CD14-positive monocyte (primary cell): ENCODE data around the gene MYBBP1A.

- CAGE, long polyA plus RNA: start-site peak on the plus strand at chr17:3914492-3914590, 33 and 39 reads in 2 replicates
Observed at GRCh38 chr17:3913881-3914940, 2.1 kb downstream of the P2RX1 start.

DNA sequence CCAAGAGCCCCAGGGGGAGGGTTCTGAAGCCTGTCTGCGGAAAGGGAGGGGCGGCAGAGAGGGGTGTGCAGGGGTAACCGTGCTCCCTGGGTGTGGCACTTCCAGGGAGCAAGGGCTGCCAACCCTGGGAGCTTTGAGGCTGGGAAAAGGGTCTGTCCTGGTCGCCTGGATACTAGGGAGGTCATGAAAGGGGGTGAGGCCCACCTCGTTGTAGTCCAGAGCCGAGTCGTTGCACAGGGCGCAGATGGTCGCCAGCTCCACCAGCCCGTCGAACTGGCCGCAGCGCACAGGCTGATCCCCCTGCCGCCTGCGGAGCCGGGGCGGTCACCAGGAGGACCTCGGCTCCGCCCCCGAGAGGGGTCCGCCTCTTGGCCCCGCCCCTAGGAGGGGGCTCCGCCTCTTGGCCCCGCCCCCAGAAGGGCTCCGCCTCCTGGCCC lies 19.7 kb downstream of the ATP2A3 start:
- CAGE, long polyA plus RNA: no peak

GRCh38 chr17:3965047-3965879 lies 1.0 kb upstream of the ATP2A3 start:
- CAGE, long polyA plus RNA: no peak

DNA sequence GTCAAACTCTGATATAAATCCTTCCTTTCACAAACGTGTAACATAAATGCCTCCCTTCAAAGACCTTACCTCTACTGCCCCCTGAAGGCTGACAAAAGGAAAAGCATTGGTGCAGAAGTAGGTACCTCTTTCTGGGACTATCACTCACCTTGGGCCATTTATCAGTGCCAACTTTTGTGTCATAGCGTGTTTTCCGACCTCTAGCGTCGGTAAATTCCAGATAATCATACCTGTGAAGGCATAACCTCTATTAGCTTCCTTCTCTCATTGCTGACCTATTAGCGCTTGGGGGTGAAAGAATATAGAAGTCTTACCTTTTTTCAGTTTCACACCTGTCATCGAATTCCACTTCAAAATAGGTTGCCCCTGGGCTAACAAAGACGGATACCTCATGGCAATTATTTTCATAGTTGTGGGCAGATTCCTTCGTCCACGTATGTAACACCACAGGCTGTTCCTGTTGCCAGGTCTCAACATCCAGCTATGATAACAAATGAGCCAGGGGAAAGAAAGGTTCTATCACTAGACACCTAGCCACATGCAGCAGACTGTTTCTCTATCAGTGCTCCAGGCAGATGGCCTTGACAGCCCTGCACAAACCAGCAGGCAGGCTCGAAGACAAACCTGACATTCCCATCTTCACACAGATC lies 67.8 kb downstream of the ZZEF1 start:
- CAGE, long polyA plus RNA: no peak

DNA sequence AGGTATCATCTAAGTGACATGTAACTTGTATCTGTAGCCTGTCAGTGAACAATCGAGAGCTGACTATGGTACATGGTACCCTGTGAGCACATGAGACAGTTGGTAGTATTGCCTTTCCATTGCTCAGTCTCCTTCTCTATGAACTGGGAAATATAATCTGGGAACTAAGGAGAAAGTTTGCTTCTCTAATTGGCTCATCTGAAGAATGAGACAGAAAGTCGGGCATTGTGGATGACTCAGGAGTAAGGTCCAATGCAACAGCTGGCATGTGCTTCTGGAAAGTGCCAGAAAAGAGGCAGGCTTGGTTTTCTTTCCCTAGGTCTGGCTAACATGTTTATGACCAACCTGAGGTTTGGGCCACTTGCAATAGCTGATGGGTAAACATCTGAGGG lies 51.9 kb downstream of the ZZEF1 start:
- CAGE, long polyA plus RNA: no peak

DNA sequence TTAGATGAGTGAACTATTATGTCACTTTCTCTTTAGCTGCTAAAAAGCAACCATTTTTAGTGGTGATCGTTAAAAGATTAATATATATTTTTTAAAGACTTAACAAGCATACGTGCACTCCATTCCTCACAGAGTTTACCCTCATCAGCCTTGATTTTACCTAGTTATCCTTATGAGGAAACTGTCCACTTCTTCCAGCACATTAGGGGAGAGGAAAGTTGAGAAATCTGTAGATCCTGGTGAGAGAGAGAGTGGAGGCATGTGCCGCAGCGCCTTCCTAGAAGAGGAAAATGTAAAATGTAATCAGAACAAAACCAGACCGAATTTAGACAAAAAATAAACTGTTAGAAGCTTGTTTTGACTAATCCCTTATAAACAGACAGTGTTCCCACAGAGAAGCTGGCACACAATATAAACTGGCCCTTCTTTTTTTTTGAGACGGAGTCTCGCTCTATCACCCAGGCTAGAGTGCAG lies 37.3 kb downstream of the ZZEF1 start:
- CAGE, long polyA plus RNA: no peak

DNA sequence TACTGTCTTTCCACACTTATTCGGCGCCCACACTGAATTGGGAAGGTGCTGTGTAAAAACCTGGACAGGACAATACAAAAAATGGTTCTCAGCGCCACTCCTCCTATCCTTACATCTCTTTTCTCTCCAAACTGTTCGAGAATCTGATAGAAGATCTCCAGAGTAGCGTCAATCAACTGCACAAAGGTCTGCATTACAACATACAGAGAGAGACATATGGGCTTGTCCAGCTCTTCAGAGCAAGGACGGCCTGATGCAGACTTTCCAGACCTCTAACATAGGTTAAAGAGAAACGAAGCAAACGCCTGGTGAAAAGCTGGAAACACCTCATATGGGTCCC lies 753 bp downstream of the ZZEF1 start:
- CAGE, long polyA plus RNA: no peak

DNA sequence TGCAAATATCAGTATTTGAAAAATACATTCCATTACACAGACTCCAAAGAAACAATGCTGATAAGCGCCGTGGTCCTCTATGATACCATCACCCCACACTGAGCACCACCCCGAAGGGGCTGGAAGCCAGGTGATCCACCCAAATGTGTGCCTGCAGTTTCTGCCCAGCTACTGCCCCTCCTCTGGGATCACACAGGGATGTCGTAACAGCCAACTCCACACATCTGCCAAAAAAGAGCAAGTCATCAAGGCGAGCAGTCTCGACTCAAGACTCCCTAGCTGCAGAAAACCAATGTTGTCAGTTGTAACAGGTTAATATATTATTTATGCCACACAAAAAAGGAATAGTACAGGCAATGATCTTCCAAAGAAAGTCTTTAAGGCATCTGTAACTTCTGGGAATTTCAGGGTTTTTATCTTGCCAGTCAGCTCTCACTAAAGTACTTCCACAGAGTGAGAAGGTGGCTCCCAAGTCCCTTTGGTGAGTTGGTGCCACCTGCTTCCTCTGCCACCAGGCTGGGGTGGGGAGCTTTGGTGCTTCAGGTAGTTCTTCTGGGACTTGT lies 21.0 kb downstream of the CYB5D2 start:
- CAGE, long polyA plus RNA: no peak

DNA sequence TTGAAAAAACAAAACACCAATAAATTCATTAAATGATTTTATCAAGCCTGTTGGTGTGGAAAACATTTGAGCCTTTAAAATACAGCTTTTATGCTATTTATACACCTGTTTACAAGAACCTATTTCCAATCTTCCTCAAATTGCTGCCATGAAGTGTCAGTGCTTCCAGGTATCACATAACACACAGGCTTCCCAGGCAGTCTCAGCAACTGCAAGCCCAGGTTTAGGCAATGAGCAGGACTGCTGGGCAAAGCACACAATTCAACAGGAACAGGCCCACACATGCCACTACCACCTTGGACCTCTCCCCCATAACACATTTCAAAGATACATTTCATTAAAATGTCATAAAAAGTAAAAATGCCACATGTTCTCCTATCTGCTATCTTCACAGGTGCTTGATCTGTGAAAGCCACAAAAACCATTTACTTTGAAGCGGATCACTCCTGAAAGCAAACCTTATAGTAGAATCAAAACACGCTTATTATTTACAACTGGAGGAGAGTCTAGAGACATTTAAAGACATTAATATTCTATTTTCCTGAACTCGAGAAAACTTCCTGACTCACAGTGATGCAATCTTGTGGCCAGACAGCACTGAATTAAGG lies 31.6 kb downstream of the ANKFY1 start:
- CAGE, long polyA plus RNA: no peak

DNA sequence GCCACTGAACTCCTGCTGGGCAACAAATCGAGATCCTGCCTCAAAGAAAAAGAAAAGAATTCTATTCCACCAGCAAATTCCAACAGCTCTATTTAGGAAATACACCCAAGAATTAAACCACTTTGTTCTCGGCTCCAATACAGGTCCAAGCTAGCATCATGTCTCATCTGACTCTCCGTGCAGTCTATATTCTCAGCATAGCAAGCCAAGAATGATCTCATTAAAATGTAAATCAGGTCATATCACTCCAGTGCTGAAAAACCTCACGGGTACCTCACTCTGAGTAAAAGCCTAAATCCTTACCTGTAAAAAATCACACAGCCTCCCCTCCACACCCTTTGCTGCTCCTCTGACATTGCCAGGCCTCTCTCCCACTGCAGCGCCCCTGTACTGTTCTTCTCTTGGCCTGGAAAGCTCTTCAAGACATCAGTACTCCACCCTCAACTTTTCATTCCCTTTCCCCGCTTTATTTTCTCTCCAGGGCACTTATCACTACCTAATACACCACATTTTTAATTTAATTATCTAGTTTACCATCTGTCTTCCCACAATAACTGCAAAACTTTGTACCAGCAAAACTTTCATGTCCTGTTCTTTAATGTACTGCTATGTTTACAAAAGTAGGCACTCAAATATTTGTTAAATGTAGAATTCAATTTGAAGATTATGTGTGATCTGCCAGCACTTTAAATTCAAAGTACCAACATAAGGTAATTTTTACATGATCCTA lies 23.8 kb downstream of the UBE2G1 start:
- CAGE, long polyA plus RNA: start-site peak on the minus strand centred at position 316 of the sequence, 139 bp wide, 8 and 10 reads in 2 replicates

DNA sequence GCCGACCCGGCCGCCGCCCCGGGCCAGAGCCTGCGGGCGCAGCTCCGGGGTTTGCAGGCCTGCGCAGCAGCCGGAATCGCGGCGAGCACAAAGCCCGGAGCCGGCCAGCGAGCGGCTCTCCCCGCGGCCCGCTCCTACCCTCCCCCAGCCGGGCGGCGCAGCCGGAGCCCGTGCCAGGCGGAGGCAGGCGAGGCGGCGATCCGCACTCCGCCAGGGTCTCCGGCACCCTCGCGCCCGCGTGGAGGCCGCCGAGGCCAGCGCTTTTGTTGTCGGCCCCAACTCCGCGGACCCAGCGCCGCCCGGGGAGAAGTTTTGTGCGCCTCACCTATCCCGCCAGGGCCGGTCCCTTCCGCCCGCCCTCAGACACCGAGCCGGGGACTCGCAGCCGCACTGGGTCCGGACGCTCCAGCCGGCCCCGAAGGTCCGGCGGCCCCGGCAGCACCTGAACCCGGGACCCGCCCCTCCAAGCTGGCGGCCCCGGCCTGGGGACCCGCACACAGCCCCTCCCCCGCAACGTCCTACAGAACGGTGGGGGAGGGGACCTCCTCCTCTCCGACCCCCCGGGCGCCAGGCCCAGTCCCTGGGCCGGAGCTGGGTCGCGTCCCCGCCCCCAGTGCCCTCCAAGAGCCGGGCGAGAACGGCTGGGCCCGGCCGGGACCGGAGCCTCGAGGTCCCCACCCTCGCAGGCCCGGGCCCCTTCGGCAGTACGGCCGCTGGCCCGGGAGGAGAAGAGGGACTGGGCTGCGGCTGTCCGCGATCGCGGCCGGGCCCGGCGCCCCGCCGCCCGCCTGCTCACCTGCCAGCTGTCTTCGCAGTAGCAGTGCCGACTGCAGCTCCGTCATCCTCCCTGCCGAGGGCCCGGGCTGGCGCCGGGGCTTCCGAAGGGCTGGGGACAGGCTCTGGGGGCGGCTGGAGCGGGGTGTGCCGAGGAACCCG lies 732 bp downstream of the UBE2G1 start:
- CAGE, long polyA plus RNA: no peak

- CAGE, long polyA plus RNA: no peak
Observed at GRCh38 chr17:4479992-4480474, 18.6 kb upstream of the SPNS2 start.

DNA sequence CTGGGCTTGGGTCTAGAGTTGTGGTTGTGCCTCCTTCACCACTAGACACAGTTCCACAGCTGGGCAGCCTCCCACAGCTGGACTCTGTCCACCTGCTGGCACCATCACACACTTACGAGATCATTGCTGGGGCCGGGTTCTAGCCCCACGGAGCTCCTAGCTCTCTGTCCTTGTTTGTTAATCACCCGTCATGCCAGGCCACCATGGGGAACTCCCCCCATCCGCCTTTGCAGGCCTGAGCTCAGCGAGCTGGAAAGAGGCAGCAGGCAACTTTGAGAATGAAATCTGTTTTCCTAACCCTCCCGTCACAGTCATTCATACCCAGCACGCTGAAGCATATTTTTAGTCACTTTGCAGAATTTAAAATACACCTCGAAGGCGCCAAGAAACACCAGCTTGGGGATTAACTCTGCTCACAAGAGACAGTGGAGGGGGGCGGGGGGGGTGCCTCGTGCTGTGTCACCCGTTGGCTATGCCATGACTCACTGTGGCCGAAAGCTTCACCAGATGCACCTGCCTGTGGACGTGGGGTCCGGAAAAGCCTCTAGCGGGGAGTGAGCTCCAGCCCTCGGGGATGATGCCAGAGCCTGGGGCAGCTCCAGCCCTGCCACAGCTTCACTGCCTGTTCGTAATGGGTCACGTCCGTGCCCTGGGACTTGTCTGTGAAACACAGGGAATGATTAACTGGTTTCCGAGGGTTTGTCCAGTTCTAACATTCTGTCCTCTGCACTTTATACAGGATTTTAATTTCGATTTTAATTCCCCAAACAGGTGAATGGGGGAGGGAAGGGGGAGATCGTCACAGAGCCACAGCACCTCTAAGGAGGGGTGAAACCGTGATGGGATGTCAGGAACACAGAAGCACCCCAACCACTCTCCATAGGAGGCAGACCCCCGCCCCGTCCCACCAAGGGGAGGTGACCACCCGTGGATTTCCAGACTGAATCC lies 1.4 kb upstream of the SPNS2 start:
- CAGE, long polyA plus RNA: no peak

DNA sequence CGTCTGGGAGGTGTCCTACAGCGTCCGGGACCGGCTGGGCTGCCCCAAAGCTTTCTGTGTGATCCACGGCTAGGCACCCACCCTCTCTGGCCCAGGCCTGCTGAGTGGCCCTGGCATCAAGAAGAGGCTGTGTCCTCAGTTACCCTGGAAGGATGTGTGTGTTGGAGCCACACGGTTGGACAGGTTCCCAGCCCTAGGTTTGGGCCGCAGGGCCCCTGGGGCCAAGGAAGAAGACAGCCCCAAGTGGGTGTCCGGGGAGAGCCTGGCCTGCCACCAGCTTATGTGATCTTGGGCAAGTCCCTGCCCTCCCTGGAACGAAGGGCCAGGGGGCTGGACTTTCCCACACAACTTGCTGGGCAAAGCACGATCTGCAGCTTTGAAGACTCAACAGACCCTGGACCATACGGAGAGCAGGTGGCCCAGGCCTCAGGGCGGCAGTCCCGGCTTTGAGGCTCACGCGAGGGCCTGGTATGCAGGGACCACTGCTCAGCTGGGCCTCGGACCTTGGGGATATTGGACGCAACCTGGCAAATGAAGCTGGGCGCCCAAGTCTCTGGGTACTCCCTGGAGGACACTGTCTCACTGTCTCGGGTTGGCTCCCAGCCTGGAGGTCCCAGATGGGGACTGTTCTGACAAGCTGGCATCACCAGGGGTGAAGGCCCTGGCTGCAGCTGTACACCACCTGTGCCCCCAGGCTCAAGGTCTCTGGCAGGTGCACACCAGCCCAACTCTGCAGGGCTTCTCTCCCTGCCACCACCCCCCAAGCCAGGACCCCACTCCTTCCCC lies 17.5 kb downstream of the MYBBP1A start:
- CAGE, long polyA plus RNA: no peak

DNA sequence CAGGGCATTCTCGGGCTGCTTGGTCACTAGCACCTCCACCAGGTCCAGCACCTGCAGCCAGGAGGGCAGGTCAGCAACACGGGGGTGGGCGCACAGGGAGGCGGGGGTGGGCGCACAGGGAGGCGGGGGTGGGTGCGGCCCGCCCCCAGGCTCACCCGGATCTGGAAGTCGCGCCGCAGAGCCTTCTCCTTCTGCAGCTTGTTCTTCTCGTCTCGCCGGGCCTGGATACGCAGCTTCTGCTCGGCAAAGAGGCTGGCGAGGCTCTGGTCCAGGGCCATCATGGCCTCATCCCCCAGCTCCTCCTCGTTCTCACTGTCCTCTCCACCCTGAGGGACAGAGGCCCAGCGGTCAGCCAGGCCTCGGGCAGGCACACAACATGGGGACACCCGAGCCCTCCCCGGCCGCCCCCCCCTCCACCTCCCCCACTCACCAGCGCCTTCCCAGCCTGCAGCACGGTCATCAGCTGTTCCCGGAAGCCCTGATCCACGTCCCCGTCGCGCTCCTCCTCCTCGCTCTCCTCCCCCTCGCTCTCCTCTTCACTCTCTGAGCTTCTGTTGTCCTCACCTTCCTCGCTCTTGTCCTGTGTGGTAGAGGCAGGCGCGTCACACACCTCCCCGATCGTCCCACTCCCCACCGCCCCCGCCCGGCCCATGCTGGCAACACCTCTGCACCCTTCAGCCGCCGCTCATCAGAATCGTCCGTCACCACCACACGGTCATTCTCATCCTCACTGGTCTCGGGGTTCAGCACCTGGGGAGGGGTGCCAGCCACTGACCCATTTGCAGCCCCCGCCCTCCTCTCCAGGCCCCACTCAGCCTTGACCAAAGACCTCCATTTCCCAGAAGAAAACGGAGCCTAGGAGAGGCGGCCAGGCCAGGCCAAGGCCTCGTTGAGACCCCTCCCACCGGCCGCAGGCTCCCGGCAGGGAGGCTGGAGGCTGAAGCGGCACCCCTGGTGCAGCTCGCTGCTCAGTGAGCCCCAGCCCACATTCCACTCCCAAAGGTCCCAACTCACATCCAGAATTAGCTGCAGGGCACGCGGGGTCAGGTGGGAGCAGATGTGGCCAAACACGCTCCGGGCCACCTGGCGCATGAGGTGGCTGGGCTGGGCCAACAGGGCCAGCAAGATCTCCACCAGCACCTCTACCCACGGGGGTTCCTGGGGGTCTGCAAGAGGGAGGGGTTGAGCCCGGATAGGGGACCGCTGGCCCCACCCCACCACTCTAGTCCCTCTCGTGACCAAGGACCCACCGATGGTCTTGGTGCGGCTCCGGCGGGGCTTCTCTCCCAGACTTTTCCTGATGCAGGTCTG lies 10.1 kb downstream of the MYBBP1A start:
- CAGE, long polyA plus RNA: no peak

DNA sequence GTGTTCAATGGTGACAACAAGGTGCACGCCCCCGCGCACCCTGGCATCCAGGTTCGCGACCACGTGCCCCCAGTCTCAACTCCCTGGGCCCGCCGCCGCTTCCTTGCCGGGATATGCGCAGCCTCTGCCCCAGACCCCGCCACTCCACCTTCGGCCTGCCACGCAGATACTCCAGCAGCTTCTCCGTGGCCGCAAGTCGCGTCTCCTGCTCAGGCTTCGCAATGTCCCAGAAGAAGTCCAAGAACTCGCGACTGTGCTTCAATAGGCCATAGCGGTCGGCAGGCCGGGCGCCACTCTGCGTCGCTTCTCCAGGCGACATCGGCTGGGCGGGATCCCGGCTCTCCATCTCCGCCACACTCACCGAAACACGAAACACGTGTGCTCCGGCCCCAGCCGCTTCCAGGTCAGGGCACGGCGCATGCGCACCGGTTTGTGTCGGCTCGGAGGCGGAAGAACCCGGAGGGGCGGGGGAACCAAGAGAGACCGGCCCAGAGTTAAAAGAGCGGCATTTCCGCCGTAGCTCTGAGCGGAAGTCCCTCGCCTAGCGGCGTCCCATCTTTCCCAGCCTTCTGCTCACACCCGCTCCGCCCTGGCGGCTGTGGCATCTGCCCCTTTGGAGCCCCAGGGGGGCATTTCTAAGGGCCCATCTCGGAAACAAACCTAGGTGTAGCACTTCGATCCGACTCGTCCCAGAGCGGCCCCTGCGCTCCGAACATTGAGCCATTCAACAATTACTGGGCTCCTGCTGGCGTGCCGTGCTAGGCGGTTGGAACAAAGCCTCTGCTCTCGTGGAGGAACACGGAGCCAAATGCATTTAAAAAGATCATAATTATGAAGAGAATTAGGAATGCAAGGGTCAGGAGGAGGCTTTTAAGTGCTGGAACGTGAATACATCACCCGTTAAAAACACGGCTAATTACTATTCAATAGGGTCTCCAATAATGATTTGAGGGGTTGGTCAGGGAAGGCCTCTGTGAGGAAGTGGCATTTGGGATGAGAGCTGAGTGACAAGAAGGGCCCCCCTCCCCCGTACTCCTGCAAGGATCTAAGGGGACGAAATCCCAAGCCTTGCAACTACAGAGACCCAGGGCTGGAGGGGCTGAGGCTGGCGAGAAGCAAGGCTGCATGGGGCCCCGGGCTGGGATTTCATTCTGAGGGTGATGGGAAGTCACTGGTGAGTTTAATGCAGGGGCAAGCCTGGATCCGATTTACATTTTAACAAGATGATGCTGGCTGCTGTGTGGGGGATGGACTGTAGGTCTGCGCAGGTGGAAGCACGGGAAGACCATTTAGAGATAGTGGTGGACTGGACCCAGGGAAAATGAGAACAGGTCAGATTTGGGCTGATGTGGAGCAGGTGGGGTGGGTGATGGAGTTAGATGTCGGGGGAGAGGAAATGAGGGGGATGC lies at the start of gene MYBBP1A:
Gene MYBBP1A, minus strand, starts transcription at position 406 of the 1,409 bp plus-strand sequence.
- CAGE, long polyA plus RNA: no peak

DNA sequence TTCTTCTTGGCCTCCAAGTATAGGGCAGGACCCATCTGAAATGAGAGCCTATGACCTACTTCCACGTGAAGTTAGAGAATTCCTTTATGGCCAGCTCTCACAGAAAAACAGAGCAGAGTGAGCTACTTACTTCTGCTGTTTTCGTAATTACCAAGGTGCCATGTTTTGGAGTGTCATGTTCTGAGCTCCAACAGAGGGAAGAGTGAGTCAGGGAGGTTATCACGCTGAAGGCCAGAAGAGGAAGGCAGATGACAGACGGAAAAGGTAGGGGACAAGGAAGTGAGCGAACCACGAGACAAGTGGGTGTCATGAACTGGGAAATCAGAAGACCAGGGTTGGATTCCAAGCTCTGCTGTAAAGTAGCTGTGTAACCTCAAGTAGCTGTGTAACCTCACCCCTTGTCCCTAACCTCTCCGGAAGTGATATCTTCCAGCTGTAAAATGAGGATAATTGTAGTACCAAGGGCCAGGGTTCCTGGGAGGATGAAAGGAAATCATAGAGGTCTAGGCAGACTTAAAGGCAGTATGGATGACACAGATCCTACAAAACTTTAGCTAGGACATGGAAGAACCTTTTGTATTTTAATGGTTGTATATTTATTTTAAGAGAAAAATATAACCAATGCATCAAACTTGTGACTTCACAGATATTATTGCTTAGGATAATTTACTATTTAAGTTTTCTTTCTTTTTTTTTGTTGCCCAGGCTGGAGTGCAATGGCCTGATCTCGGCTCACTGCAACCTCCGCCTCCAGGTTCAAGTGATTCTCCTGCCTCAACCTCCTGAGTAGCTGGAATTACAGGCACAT lies 3.3 kb upstream of the ZMYND15 start:
- CAGE, long polyA plus RNA: no peak

- CAGE, long polyA plus RNA: no peak
Observed at GRCh38 chr17:4764484-4765235, 7.0 kb upstream of the TM4SF5 start.

DNA sequence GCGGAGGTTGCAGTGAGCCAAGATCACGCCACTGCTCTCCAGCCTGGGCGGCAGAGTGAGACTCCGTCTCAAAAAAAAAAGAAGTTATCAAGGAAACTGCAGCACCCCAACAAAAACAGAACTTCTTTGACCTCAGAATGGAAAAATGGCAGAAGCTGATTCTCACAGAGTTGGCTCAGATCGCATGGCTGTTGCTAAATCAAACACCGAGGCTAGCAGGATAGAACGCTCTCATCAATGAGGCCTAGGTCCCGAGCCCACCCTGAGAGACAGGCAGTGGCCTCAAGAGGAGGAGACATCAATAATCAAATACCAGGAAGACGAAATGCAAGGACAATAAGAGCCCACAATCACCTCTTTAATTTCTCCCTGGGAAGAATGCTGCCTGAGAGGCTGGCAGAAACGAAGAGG lies 1.0 kb upstream of the TM4SF5 start:
- CAGE, long polyA plus RNA: no peak

DNA sequence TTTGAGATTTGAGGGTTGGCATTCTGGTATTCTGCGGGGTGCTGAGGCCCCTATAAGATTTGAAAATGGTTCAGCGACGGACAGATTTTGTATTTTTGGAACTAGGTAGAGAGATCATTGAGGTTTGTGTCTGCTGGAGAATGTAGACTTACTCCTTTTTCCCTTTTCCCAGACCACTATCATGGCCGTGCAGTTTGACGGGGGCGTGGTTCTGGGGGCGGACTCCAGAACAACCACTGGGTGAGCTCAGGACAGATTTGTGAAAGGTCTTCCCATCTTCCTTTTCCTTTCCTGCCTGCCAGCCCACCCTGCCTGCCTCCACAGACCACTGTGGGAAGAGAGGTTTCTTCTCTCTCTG lies 571 bp downstream of the PSMB6 start:
- CAGE, long polyA plus RNA: no peak